Foreskin keratinocyte (primary cell): ENCODE data around the gene UTS2.

GRCh38 chr1:6281103-6281593, 20.2 kb upstream of the GPR153 start:
- RAMPAGE, total RNA, result no peak

- RAMPAGE, total RNA, result no peak
Observed at GRCh38 chr1:6359224-6360063, 34.1 kb downstream of the ACOT7 start.

DNA sequence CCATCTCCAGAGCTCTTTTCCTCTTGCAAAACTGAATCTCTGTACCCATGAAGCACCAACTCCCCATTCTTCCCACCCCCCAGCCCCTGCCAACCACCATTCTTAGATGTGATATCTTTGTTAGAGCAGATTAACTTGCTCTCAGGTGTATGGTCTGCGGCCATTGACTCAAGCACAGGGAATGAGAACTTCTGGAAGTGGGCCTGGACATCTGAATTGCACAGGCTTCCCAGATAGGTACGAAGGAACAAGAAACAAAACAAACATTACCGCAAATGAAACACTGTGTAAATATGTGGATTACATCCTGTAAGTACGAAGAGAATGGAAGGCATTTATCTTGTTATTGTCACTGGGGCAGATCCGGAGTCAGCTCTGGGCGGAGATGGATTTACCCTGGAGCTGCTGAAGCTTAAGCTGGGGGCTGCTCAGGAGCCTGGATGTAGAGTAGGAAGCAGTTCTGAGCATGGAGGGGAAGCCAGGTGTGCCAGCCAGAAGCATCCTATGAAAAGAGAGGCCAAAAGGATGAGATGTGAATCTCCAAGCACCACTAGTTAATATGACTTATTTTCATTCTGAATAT, 6.8 kb downstream of the HES2 start:
- RAMPAGE, total RNA, result no peak

GRCh38 chr1:6461031-6461520, 4.9 kb downstream of the TNFRSF25 start:
- RAMPAGE, total RNA, result no peak

- RAMPAGE, total RNA, result no peak
Observed at GRCh38 chr1:6464202-6465016, 1.6 kb downstream of the TNFRSF25 start.

DNA sequence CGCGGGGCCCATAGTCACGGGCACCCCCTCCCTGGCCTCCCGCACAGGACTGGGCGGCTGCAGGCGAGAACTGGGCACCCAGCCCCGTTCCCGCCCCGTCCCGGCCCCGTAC, 6.4 kb downstream of the PLEKHG5 start:
- RAMPAGE, total RNA, result no peak

- RAMPAGE, total RNA, result no peak
Observed at GRCh38 chr1:6496202-6496791, 4.8 kb upstream of the PLEKHG5 start.

GRCh38 chr1:6662644-6663279, 38.1 kb downstream of the THAP3 start:
- RAMPAGE, total RNA, result no peak

DNA sequence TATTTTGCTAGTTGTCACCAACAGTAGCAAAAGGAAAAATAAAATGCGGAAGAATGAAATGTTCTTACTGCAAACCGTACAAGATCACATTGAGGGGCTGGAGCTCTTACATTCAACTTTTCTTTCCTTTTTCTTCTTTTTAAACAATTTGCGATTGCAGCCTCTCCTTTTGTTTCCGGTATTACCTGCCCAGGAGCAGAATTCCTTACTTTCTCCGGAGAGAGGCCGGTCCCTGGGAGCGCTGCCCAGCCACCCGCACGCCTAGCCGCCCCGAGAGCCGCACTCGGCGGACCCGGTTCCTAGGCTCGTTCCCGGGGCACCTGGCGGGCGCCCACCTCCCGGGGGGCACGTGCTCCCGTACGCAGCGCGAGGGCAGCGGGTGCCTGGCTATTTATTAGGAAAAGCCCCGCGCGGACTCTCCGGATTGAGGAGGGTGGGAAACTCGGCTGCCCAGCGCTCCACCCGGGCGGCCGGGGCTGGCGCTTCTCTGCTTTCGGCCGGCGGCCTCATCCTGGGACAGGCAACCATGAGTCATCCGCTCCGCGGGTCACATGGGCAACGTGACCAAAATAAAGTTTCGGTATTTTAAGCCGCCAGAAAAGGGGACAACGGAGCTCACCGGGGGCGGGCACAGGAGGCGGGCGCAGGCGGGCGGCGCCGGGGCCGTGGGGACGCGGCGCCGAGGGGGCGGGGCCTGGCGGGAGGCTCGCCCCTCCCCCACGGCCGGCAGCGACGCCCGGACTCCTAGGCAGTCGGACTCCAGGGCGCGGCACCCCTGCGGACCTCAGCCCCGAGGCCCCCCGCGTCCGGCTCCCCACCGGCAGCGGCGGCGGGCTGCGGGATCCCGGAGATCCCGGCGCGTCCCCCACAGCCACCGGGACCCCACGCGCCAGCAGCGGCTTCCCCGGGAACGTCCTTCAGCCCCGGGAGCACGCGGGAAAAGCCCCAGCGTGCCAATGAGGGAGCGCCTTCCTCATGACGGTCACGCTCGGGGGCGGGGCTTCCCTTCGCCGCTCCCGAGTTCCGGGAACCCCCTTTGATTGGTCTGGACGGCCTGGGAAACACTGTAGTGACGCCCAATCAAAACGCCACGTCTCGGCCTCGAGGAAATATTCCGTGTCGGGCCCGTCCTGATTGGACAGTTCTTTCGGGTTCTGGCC, 835 bp upstream of the CAMTA1 start:
- RAMPAGE, total RNA, result no peak

DNA sequence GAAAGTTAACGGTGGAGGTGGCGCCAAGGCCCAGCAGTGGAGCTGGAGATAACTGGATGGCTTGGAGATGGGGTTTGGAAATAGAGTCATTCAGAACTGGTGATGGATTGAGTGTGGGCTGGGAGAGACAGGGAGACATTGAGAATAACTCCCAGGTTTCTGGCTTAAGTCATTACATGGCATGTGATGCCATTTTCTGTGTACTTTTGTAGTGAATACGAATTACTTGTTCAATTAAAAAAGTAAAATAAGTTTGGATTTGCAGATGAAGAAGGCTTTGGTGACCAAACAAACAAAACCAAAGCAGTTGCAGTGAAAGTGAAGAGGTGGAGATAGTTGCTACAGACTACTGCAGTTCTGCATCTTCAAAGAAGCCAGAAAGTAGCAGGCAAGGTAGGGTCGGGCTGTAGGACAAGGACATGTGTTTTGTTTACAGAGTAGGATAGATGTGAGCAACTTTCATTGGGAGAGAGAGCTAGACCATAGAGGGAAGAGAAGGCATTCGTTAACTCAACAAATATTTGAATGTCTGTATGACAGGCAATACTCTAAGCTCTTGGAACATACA, 72.0 kb downstream of the CAMTA1 start:
- RAMPAGE, total RNA, result no peak

GRCh38 chr1:6912585-6913013, 127.3 kb downstream of the CAMTA1 start:
- RAMPAGE, total RNA, result no peak

- RAMPAGE, total RNA, result no peak
Observed at GRCh38 chr1:6958174-6958949, 173.1 kb downstream of the CAMTA1 start.

DNA sequence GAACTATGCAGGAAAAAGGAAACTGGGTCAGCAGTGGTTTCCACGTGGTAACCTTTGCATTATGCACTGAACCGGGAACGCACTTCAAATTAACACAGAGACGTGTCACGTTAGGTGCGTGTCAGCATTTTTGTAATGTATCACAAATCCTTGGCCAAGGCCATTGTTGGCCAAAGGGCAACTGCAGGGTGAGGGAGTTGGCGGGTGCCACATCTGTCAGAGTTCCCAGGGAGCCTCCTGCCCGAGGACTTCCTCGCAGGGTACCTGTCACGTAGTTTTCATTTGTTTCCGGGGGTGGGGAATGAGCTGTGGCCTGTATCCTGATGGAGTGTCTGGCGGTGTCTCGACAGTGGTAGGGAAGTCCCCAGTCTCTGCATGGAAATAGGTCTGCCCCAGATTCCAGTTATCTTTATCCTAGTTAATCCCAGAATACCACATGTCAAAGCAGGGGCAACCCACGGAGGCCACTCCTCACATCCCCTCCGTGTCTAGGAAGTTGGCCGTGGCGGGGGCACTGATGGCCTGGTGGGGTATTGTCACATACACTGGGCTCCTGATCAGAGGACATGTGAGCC, 313.1 kb downstream of the CAMTA1 start:
- RAMPAGE, total RNA, result no peak

- RAMPAGE, total RNA, result no peak
Observed at GRCh38 chr1:7265533-7266613, 480.6 kb downstream of the CAMTA1 start.

DNA sequence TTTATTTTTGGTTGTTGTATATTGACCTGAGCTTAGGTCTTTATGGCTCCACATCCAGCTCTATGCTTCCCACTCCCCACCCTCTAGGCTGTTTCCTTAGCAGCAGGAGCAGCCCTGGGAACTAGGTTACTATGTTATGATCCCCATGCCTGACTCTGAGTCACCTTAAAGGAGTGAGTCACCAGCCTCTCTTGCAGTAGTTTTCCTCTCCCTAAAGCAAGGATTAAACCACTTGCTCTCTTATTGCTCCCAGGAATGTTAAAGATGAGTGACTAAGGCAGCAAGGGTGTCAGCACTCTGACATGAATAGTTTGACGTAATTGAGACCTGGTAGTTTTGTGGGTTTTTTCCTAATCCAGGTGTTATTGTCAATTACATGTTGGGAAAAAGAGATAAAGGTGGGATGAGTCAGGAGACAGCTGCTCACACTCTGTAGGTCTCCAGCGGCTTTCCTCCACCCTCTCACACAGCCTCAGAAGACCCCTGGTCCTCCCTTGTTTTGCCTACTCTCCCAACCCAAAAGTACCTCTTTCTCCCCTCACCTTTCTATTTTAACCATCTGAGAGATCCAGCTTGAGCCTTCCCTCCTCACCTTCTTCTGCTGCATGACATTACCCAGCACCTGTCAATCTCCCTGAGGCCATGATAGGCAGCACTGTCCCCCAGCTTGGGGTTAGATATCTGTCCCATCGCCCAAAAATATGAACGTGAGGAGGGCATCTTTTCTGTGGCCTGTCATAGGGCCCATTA, 369.1 kb upstream of the VAMP3 start:
- RAMPAGE, total RNA, result no peak

DNA sequence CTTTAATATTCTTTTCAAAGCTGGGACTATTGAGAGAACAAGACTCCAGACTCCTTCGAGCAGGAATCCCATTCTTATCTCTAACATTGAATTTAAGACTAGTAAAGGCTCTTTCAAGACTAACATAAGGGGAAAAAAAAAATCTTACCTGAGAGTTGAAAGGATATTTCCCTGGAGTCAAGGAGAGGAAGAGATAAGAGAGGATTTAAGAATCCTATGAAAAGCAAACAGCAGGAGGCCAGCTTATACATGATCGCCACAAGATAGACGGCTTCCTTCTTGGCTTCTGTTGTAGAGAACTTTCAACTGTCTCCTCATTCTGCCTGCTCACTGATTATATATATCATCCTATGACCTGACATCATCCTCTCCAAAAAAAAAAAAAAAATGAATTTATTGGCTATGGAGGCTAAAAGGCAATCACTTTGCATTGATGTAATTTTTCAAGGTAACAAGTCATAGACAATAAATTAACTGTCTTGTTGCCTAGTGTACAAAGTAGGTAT, at the start of gene UTS2:
Gene UTS2, minus strand, starts transcription at position 313 of the 506 bp plus-strand sequence.
- RAMPAGE, total RNA, result no peak

GRCh38 chr1:8018000-8018481, 8.1 kb downstream of the ERRFI1 start:
- RAMPAGE, total RNA, result no peak

DNA sequence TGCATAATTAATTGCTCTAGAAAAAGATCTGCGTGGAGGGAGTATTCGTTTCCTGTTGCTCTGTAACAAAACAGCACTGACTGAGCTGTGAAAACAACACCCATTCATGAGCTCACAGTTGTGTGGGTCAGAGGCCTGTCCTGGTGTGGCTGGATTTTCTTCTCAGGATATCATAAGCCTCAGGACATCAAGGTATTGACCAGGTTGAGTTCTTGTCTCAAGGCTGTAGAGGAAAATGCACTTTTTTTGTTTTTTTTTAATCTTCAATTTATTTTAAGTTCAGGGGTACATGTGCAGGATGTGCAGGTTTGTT, 87.2 kb upstream of the ERRFI1 start:
- RAMPAGE, total RNA, result no peak

- RAMPAGE, total RNA, result no peak
Observed at GRCh38 chr1:8343185-8344036, 25.5 kb downstream of the SLC45A1 start.

DNA sequence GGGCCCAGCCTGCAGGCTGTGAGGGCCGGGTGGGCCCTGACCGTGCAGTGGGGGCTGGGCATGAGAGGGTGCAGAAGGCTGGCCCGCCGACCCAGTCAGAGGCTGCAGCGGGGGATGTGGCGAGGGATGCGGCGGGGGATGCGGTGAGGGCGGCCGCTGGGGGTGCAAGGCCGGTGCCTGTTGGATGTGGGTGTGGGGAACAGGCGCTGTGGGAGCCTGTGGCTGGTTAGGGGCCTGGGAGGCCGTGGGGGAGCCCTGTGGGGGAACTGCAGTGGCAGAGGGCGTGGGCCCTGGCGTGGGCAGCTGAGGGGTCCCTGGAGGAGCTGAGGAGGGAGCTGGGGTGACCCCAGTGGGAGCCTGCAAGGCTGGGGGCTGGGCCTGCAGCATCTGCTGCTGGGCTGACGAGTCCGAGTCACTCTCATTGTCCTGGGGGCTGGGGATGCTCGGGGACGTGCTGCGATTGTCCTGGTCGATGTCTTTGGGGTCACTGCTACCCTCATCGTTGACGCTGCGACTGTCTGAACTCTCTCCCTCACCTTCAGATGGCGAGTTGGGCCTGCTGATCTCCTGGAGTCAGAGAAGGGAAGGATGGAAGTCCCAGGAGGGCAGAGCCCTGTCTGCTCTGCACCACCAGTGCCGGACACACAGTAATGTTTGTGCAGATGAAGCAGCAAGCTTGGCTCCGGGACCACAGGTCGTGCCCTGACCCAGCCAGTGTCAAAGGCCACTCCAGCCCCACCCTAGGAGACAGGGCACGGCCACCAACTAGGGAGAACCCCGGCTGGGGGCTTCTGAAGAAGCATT, 43.2 kb downstream of the SLC45A1 start:
- RAMPAGE, total RNA, result no peak